Jurkat, Clone E6-1 (cell line): ENCODE data around the genes SNRNP48, GCNT2, PAK1IP1 and TMEM14B.

GRCh38 chr6:7540359-7540877, 1.1 kb upstream of the DSP start:
- RRBS = no CpG with 5 or more reads among the region's 19 CpGs

- RRBS = no CpG with 5 or more reads among the region's 7 CpGs
These were observed 19.7 kb upstream of the SNRNP48 start for GRCh38 chr6:7570146-7570753.

- RRBS = no CpG with 5 or more reads among the region's 10 CpGs
These were observed 10.8 kb upstream of the SNRNP48 start for GRCh38 chr6:7579026-7579791.

DNA sequence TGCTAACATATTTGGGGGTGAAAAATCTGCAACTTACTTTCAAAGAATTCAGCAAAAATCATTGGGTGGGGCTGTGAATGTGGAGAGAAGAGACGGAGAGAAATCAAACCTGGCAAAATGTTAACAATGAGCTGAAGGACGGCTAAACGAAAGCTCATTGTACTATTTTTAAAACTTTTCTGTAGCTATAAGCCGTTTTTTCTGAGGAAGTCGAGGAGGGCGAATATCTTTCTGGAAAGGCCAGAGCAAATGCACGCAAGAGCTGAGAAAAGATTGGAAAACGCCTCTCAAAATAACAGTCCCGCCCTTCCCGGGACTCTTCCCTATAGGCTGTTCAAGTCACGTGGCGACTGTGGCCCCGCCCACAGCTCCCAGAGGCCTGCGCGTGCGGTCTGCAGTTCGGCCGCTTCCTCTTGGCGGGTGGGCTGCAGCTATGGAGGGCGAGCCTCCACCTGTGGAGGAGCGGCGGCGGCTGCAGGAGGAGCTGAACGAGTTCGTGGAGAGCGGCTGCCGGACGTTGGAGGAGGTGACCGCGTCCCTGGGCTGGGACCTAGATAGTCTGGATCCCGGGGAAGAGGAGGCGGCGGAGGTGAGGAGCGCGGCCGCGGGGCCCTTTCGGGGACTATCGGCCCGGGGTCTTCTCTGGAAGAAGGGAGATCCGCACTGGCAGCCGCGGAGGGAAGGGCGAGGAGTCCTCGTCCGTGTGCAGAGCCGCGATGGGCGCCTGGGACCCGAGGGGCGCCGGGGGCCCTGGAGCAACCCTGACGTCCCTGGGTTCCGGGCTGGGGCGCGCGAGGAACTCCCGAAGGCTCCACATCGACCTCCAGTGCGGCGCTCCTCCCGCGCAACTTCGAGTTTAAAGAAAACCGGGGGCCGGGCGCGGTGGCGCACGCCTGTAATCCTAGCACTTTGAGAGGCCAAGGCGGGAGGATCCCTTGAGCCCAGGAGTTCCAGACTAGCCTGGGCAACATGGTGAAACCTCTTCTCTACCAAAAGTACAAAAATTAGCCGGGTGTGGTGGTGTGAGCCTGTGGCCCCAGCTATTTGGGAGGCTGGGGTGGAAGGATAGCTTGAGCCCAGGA, at the start of gene SNRNP48:
TSS of gene SNRNP48 (plus strand) at position 374 of the 1,082 bp plus-strand sequence.
- RRBS = 7% methylated on average over 13 of the region's 72 CpGs

DNA sequence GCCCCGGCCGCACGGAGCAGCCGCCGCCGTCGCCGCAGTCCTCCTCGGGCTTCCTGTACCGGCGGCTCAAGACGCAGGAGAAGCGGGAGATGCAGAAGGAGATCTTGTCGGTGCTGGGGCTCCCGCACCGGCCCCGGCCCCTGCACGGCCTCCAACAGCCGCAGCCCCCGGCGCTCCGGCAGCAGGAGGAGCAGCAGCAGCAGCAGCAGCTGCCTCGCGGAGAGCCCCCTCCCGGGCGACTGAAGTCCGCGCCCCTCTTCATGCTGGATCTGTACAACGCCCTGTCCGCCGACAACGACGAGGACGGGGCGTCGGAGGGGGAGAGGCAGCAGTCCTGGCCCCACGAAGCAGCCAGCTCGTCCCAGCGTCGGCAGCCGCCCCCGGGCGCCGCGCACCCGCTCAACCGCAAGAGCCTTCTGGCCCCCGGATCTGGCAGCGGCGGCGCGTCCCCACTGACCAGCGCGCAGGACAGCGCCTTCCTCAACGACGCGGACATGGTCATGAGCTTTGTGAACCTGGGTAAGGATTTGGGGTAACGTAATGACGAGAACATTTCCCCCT, 1.3 kb downstream of the BMP6 start:
- RRBS = 8% methylated on average over 26 of the region's 60 CpGs

DNA sequence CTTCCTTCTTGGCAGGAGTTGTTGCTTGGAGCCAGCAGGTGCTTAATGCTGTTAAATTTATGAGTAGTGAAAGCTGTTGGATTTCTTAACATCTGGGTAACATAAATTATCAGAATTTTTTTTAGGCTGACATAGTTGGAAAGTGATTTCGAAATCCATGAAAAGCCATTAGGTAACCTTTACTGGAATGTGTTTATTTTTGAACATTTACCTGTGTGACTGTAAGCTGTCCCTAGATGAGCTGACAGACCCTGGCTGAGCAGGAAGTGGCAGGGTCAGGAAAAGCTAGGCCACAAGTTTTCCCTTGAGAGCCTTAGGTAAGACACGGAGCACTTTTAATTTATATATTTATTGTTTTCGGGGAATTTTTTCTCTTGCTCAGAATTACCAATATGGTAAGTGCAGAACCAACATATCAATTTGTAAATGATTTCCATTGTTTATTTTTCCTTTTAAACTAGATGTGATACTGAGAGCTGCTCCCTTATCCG, 470.5 kb upstream of the SLC35B3 start:
- RRBS = no CpG with 5 or more reads among the region's 4 CpGs

GRCh38 chr6:9024578-9025369, 589.4 kb upstream of the SLC35B3 start:
- RRBS = no CpG with 5 or more reads among the region's 21 CpGs

DNA sequence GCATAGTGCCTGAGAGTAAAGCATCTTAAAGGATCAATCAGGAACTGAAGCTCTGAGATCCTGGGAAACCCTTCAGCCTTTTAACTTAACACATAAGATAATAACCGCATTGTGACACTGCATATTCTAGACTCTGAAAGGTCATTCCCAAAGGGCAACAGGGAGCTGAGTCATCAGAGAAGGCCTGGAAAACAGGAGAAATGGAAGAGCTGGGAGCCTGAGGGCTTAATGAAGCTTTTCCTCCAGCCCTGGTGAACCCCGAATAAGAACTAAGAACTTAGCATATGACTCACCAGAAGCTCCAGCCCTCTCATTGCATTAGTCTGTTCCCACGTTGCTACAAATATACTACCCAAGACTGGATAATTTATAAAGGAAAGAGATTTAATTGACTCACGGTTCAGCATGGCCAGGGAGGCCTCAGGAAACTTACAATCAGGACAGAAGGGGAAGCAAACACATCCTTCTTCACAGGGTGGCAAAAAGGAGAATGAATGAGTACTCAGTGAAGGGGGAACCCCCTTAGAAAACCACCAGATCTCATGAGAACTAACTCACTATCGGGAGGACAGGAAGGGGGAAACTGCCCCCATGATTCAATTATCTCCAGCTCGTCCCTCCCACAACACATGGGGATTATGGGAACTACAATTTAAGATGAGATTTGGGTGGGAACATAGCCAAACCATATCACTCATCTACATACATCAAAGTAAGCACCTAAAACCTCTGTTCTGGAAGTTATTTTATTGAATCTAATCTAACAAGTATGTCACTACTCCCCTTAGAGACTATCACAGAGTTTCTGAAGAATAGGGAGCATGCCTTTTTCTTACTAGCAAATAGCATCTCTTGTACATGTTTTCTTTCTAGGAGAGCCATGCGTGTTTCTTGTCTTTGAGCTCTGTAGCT, 648.4 kb downstream of the TFAP2A start:
- RRBS = no CpG with 5 or more reads among the region's 7 CpGs

DNA sequence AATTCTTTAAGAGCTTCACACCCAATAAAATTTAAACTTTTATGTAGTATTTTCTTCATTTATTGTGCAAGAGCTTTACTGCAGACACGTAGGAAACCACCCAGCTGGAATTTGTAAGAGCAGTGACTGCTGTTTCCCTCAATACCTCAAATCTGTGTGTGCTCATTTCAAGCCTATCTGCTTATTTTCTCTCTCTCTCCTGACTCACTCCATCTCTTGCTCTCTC, 273.2 kb downstream of the TFAP2A start:
- RRBS = no CpG with 5 or more reads among the region's 1 CpG

- RRBS = no CpG with 5 or more reads among the region's 4 CpGs
These were observed 209.0 kb downstream of the TFAP2A start for GRCh38 chr6:10205842-10206221.

- RRBS = no CpG with 5 or more reads among the region's 56 CpGs
These were observed 31.6 kb downstream of the TFAP2A start for GRCh38 chr6:10382921-10383970.

DNA sequence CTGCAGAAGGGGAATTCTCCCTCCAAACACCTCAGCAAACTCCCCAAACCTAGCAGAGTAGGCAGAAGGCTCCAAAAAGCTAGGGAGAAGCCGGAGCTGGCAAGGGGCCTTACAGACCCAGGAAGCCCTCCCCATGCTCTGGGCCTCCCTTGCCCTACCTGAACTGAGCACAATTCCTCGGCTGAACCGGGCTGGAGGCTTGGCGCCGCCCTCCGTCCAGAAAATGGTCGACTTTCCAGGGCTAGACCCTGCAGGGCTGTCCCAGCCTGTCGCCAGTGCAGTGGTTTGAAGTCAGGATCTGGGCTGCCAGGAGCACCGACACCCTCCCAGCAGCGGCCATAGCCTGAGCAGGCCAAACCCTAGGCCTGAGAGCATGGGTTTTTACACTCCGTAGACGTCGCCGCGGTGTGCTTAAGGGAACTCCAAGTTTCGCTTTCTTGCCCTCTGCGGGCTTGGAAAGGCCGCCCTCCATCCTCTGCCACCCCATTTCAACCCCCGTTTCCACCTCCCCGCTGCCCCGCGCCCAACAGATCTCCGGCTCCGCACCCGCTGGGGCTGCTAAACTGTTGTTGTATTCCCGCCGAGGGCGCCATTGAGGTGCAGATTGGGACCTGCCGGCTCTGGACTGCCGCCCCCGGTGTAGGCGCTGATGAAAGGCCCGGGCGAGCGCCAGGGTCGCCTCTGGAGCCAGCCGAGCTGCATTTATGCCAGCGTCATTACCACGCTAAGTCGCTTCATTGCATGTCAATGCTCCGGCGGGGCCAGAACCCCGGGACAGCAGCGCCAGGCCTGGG, 2.1 kb upstream of the TFAP2A start:
- RRBS = 67% methylated on average over 12 of the region's 44 CpGs

GRCh38 chr6:10430068-10430406, 15.2 kb upstream of the TFAP2A start:
- RRBS = no CpG with 5 or more reads among the region's 5 CpGs

DNA sequence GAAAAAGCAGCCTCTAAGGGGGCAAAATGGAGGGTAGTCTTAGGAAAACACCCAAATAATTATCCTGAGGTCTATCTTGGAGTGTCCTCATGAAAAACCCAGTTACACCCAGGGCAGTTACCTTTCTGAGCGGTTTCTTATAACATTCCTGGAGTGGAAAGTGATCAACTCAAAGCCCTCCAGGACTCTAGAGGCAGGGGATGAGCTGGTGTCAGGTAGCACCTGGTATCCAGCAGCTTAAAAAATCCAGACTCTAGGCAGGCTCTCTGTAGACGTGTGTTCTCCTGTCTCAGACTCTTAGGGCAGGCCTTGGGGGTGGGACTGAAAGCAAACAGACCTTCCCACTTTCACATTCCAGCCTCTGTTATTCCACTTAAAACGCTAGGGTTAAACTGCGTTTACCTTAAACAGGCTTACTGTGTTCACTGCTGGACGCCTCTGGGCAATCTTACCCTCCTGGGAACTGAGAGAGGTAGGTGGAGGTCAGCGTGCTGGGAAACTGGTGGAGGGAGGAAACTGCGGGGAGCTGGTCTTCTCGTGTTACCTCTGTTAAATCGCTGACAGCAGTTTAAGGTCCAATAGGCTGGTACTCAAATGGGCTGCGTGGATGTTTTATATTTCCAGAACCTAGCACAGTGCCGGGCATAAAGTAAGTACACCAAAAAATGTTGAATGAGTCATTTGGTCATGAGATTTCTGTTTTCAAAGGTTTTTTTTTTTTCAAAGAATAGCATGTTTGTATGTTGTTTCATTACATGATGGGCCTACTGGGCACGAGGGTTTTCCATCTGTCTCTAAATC, at the start of gene GCNT2:
TSS of gene GCNT2 (plus strand) at position 406 of the 801 bp plus-strand sequence.
- RRBS = no CpG with 5 or more reads among the region's 12 CpGs

DNA sequence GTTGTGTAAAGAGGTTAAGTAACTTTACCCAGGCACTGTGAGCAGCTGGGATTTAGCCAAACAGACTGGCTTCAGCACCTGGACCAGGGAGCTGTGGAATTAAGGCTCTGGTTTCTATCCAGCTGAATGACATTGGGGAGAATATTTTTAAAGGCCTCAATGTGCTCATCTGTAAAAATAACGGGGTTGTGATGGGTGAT, 61.7 kb downstream of the GCNT2 start:
- RRBS = no CpG with 5 or more reads among the region's 1 CpG

- RRBS = 2% methylated on average over 16 of the region's 50 CpGs
These were observed at the start of gene PAK1IP1 for GRCh38 chr6:10694514-10695405. Gene PAK1IP1, plus strand, starts transcription at chr6:10694972.

DNA sequence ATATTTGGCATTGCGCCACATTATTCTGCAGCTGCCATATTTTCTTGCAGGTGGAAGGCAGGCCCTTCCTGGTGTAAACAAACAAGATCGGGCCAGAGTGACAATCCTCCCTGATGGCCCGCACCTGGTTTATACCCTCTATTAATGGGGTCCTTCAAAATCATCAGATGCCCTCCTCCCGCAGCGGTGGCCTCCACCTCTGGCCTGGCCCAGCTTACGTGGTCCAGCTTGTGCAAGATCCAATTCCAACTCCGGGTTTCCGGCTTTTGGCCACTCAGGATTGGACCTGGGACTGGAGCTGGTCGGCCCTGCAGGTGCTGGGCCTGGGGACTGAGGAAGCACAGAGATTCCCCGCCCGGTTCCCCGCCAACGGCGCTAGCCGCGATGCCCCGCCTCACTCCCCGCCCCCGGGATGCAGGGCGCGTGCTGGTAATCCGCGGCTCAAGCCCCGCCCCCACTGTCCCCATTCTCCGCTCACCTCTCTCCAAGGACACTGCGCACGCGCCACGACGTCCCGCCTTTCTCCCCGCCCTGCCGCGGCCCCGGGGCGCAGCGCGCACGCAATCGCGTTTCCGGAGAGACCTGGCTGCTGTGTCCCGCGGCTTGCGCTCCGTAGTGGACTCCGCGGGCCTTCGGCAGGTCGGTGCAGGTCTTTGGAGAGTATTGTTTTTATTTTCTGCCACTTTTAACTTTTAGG, at the start of gene TMEM14B:
TSS of gene TMEM14B (plus strand) at position 563 of the 697 bp plus-strand sequence.
- RRBS = 3% methylated on average over 11 of the region's 50 CpGs

- RRBS = no CpG with 5 or more reads among the region's 4 CpGs
These were observed 23.2 kb downstream of the TMEM14B start for GRCh38 chr6:10770801-10771261.

DNA sequence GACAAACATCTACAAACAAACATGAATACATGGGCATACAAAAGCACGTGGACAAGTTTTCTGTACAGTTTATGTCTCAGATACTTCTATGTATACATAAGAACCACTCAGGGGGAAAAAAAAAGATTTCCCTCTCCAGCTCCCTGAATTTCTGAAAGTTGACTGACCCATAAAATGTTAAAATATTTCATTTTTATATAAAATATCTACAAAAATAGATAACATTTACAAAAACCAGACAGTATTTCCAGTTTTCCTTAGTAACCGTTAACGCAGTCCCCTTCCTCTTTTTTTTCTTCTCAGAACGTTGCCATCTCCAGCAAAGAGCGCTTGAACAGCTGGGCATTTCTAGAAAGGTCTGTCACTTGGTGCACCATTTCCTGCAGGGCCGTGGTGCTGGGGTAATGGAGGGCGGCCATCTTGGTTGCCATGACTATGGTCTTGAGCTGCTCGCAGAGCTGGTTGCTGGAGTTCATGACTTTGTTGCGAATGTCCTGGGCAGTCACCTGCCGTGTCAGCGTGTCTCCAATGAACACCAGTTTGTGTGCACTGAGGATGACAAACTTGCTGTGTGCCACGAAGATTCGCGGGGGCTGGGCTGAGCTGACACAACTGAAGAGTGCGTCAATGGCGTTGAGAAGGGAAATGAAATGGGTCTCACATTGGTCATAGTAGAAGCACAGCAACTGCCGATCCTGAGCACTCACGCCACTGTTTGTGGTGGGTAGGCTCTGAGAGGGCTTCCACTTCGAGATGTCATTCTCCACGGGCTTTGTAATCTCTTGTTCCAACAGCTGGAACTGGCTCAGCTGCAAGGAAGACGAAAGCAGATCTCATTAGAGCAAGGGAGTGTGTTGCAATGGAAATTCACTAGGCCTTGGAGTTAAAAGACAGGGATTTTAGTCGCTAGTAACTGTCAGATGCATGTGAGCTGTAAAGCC, 47.3 kb downstream of the NEDD9 start:
- RRBS = no CpG with 5 or more reads among the region's 22 CpGs

- RRBS = no CpG with 5 or more reads among the region's 15 CpGs
These were observed 29.5 kb downstream of the NEDD9 start for GRCh38 chr6:11202474-11203770.